GM19240 (cell line): Measurements from ENCODE around the gene COL9A2.

DNA sequence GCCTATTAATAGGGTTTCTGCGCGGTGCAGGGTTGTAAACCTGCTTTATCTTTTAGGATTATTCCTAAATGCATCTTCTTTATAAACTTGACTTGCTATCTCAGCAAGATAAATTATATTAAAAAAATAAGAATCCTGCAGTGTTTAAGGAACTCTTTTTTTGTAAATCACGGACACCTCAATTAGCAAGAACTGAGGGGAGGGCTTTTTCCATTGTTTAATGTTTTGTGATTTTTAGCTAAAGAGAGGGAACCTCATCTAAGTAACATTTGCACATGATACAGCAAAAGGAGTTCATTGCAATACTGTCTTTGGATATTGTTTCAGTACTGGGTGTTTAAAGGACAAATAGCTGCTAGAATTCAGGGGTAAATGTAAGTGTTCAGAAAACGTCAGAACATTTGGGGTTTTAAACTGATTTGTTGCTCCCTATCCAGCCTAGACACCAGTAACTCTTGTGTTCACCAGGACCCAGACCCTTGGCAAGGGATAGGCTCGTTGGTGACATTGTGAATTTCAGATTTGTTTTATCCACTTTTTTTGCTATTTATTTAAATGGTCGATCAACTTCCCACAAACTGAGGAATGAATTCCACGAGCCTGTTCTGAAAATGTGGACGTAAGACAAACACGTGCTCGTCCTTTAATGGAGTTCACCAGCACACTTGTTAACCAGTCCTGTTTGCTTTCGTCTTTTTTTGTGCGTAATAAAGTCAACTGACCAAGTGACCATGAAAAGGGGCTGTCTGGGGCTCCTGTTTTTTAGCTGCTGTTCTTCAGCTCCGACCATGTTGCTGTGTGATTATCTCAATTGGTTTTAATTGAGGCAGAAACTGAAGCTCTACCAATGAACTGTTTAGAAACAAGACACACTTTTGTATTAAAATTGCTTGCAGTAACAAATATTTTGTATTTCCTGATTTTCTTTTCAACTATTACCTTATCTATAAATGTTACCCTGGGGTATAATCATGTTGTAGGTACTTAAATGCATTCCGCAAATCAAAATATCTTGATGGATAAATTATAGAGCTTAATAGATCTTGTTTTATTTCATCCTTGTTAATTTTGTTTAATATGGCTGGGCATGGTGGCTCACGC lies 5.0 kb upstream of the BMP8A start:
- RRBS: no CpG with 5 or more reads among the region's 15 CpGs

DNA sequence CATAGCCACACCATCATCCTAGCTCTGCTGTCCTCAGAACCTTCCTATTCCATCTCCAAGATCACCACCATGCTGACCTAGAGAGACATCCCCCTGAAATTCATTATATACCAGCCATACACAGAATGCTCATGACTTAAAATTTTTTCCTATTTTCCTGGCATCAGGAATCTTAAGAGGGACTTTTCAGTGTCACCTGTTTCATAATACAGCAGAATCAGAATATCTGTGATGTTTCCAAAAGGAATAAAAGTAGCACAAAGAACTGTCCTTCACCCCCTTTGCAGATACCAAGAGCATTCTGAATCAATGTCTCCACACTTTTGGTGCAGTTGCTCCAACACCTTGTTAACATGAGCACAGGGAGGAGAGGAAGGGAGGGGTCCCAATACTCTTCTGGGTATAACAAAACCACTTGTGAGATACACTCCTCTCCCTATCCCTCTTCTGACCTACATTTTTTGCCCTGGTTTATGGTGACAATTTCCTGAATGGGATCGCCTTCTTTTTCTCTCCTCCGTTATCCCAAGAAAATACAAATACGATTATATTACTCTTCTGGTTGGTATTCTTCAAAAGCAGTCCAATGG lies 18.1 kb downstream of the PABPC4 start:
- RRBS: no CpG with 5 or more reads among the region's 3 CpGs

DNA sequence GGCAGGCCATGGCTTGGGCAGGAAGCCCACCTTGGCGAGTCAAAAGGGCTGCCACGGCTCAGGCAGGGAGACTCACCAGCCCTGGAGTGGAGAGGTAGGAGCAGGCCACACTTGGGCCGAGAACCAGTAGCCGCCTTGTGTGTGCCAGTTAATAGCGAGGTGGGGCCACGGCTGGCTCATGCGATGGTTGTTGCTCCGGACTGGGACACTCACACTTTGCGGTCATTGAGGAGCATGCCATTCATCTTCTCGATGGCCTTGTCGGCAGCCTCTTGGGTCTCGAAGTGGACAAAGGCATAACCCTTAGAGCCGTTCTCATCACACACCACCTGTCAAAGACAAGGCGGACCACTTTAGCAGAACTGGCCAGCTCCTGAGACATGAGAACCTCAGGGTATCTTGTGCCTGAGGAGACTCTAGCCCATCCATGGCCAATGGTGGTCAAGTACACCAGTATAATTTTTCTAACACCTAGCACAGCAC lies 5.5 kb downstream of the PABPC4 start:
- RRBS: no CpG with 5 or more reads among the region's 14 CpGs

DNA sequence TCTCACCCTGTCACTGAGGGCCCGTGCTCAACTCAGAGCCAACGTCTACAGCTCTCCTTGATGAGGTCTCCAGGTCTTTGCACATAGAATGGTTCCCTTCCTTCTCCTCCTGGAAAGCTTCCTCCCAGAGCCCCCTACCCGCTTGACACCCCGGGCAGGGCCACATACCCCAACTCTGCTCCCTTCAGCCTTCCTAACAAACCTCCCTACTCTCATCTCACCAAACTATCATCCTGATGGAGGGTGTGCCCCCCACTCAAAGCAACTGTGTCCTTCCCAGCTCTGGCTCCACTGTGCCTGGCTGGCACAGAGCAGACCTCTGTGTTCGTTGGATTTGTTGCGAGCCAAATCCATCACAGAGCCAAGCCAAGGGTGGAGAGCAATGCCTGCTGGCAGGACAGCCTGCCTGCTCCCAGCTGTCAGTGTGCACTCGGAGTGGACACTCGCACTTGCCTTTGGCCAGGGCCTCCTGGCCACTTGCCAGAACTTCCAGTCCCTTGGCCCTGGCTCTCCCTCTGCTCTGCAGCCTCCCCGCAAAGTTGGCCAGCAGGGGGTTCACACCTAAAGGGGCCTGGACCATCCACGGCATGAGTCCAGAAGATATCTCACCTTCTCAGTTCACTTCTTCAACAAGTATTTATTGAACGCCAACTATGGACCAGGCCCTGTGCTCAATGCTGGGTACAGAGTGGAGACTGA lies 16.5 kb downstream of the HEYL start:
- RRBS: no CpG with 5 or more reads among the region's 11 CpGs

- RRBS: 76% methylated on average over 27 of the region's 57 CpGs
Observed at GRCh38 chr1:39632683-39633298, 6.7 kb downstream of the HEYL start.

DNA sequence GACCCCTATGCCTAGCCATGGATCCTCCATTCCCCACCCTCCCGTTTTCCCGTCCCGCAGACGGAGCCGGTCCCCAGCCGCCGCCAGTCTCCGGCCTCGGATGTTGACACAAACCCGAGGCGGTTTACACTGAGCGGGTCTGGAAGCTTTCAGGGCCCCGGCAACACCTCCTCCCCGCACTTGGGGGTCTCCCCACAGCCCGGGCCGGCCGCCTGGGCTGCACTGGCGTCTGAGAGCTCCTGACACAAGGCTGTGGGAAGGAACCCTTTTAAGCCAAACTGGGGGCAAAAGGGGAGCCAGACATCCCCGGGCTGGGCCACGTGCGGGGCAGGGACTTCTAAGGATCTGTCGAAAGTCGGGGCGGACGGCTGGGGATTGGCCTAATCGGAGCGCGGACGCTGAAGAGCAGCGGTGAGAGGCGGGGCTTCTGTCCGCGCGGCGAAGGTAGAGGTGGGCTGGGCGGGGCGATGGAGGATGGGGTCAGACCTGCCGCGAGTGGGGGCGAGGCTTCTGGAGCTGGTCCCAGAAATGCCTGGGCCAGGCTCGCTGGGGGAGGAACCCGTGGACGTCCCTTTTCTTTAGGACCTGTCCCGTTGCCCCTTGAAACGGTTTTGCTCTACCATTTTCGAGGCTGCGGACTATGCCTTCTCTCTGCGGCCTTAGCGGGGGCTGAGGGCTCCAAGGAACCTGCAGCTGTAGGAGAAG lies 1.1 kb upstream of the HPCAL4 start:
- RRBS: 8% methylated on average over 8 of the region's 49 CpGs

DNA sequence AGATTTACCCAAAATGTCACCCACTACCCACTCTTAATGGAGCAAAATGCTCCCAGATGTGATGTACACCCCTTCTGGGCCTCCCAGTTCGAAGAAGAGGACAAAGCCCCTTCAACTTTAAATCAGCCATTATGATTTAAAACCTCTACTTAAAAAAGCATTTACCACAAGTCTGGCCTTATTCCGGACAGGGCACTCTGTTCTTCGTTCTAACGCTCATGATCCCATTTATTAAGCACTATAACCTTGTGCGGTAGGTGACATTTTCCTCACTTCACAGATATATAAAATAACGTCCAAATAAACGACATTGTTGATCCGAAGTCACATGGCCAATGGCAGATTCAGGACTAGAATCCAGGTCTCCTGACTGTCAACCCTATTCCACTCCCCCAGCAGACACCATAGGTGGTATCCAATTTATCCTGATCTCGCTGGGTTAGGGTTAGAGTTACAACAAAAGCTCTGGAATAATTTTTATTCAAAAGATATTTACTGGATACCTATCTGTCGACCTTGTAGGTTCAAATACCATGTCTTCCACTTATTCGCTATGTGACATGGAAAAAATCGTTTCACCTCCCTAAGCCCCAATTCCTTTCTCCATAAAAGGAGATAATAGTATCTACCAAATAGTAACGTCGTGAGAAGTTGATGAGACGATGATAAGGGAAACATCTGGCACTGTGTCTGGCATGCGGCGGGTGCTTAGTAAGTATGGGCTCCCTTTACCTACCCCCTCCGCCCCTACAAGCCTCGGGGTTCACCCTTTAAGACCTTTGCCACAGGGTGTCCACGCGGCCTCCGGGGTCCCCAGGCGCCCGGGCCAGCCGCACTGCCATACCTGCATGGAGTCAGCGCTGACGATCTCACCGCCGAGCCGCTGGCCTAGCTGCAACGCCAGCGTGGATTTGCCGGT lies 571 bp downstream of the TRIT1 start:
- RRBS: 1% methylated on average over 6 of the region's 33 CpGs

DNA sequence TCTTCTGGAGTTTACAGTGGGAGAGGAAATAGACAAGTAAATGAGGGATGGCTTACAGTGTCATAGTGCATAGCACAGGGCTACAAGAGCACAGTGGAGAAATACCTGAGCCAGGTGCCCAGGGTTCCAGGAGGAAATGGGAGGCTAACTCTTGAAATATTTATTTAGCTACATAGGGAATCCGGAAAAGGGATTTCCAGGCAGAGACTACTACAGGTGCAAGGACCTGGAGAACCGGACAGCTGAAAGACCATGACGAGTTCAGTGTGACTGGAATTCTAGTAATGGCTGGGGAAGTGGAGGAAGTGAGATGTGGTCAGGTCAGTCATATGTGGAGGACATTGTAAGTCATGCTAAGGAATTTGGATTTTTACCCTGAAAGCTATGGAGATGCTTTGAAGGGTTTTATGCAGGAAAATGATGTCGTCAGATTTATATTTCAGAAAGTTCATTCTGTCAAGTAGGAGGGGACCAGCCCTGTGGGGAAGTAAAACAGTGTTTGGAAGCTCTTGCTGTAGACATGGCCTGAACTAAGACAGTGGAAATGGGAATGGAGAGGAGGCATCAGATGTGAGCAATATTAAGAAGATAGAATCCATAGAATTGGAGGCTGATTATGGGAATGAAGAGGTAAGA lies 1.8 kb downstream of the CAP1 start:
- RRBS: 60% methylated on average over 2 of the region's 4 CpGs

DNA sequence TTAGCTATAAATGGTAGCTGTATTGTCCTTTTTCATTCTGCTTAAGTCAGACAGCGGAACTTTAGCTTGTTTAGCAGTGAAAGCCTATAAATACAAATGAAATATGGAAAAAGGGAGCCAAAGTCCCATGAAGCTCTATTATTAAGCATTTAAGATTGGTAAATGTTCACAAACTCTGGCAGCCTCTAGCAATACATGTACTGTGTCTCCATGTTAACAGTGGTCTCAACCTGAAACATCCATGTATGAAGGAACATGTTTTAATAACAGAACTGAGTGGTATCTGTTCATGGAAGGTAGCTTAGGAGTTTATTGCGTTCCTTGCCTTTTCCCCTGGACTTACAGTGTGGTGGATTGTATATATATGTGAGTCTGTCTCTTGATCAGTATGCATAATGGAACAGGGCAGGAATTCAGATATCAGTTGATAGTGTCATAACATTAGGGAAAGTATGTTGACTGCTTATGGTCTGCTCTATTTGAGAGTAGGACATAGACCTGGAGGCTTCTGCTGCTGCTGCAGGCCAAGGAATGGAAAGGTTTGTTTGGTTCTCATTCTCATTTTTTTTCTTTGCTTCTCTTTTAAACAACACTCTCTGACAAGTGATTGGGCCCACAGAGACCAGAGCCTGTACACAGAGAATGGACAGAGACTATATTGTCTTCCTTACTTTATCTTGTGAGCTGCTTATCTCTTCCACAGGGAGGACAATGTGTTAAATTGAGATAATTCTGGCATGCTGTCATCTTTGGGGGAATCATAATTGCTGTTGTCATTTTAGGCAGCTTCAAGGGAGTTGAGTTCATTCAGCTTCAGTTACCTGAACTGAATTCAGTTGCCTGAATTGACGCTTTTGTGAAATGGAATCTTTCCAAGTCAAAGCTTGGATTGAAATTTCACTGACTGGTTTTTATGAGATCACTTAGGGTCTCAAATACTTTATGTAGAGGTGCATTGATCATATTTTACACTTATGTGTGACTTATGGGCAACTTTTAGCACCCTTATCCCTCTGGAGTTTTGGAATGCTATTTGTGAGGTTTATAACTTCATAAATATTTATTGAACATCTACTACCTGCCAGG lies 16.8 kb downstream of the CAP1 start:
- RRBS: no CpG with 5 or more reads among the region's 3 CpGs

GRCh38 chr1:40161473-40162558 lies 629 bp downstream of the RLF start:
- RRBS: 2% methylated on average over 32 of the region's 49 CpGs

GRCh38 chr1:40267634-40268292 lies 9.7 kb downstream of the ZMPSTE24 start:
- RRBS: no CpG with 5 or more reads among the region's 3 CpGs

DNA sequence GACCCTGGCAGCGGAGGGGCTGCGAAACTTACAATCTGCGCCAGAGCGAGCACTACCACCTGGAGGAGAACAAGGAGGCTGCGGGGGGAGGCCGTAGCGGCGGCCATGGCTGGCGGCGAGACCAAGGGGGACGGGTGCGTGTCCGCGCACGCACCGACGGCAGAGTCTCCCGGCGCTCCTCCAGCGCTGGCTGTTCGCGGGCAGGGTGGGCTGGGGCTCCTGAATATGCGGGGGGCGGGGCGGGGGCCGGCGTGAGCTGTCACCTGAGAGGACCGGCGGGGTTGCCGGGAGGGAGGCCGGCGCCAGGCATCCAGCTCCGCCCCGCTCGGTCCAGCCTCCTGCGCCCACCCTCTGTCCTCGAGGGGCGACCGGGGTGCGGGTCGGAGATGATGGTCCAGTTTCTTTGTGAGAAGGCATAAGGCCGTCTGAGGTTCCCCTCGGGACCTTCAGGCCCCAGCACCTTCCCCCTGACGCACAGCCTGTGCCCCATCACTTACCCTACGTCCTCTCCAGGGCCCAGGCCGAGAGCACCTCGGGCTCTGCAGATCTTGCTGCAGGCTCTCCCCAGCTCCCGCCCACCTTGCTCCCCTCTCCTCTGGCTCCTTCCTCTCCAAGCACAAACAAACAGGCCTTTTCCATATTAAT lies at the start of gene COL9A2:
TSS of gene COL9A2 (minus strand) at position 196 of the 645 bp plus-strand sequence.
- RRBS: 5% methylated on average over 18 of the region's 48 CpGs

- RRBS: no CpG with 5 or more reads among the region's 1 CpG
Observed at GRCh38 chr1:40380048-40380356, 6.5 kb downstream of the SMAP2 start.

GRCh38 chr1:40417450-40417649 lies 32.9 kb upstream of the ZFP69B start:
- RRBS: no CpG with 5 or more reads among the region's 1 CpG

DNA sequence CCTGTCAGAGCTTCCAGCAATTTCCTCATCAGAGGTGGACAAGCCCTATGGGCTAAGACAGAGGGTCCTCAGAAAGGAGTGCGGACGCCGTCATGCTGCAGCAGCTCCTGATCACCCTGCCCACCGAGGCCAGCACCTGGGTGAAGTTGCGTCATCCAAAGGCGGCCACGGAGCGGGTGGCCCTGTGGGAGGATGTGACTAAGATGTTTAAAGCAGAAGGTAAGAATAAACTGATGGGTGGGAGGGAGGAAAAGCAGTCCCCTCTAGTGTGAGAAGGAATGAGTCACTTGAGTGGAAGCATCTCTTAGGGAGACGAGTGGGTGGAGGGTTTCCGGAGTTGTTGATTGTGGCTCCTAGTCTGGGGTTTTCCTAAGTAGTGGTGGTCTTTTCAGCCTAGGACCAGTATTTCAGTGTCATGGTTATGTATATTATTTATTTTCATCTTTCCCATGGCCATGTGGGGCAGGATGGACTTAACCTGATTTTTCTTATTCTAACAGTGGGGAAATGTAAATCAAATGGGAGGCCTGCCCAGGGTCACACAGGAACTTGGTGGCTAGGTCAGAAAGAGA lies 680 bp downstream of the ZFP69B start:
- RRBS: no CpG with 5 or more reads among the region's 10 CpGs

DNA sequence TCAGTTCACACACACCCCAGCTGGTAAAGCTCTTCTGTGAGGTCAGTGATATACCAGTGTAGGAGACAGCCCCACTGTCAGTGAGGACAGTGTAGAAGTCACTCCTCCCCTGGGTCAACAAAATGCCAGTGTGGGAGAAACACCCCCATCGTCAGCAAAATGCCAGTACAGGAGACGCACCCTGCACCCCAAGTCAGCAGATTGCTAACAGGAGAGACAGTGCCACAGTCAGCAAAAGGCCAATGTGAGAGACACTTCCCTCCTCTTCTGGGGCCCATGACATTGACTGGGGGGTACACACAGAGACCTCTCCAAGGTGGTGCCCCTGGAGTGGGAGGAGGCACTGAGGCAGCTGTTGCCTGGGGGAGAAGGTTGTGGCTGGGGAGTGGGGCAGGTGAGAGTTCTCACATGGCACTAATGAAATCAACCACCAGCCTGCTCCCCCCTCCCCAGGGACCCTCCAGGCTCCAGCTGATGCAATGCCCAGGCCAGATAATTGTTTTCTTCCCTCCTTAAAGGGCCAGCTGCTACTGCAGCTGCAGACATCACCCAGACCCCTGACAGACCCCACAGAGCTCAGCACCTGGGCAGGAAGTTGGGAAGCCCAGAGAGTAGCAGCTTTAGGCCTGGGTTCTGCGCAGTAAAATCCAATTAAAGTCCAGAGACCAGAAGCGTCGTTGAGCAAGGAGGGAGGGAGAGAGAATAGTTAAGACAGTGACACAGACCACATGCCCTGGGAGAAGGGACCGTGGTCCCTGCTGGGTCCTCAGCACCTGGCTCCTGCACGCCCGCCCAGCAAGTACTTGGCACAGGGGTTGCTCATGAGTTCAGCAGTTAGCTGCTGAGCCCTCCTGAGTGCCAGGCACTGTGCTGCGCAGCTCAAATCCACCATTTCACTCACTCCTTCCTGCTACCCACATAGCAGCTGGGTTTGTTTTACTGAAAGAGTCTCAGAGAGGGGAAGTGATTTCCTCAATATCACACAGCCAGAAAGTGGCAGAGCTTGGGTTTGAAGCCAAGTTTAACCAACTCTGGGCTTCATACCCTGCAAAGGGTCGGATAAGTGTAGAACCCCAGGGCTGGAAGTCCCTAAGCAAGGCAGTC lies 2.1 kb downstream of the RIMS3 start:
- RRBS: no CpG with 5 or more reads among the region's 10 CpGs

DNA sequence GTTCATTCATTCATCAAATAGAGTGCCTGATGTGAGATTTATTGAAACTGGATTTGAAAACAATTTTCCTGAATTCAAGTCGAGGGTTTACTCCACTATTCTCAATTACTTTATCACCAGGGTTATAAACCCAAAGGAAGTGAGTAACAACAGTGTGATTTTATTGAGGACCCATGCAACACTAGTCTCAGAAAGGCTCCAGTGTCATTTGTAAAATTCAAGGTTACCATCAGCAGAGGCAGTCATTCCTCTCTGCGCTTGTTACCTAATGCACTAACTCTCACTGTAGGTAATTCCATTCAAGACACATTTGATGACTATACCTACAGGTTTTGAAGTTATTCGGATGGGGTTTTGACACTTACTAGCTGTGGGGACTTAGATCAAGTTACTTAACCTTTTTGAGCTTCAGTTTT lies 903 bp upstream of the NFYC start:
- RRBS: no CpG with 5 or more reads among the region's 3 CpGs

- RRBS: no CpG with 5 or more reads among the region's 7 CpGs
Observed at GRCh38 chr1:40715474-40716503, 24.3 kb downstream of the NFYC start.

DNA sequence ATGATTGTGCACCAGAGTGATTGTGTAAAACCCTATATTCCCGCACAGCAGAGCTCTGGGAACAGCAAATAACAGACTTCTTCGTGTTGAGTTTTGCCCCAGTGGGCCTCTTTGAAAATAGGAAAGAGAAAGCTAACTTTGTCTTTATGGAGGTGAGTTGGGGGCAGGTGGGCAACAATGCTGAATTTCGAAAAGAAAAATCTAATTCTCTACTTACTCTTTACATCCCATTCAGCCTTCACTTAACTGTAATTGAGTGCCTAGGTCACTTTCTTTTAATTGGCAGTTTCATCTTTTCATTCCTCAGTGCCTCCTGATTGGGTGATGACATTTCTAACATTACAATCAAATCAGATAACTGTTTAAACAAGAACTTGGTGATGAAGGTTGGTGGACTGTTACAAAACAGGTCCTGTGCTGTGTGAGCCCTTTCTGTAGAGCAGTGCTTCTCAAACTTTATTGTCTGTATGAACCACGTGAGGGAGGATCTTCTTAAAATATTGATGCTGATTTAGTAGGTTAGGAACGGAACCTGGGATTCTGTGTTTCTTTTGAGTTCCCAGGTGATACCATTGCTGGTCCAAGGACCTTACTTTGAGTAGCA lies 40.2 kb upstream of the KCNQ4 start:
- RRBS: no CpG with 5 or more reads among the region's 5 CpGs

- RRBS: no CpG with 5 or more reads among the region's 14 CpGs
Observed at GRCh38 chr1:40981526-40982389, 2.3 kb downstream of the CTPS1 start.